Peripheral blood mononuclear cell (primary cell): ENCODE results near the gene EGR4.

- PRO-cap, 8 experiments, result no peak in any of the 8 experiments
Measured at GRCh38 chr2:72919793-72920088, 2.4 kb downstream of the EMX1 start.

GRCh38 chr2:73034664-73035101 is 36.8 kb downstream of the SFXN5 start:
- PRO-cap, 8 experiments, result peak in 5 of 8 experiments; most common plus-strand start chr2:73034880 (in 1); most common minus-strand start chr2:73034764 (in 5)

DNA sequence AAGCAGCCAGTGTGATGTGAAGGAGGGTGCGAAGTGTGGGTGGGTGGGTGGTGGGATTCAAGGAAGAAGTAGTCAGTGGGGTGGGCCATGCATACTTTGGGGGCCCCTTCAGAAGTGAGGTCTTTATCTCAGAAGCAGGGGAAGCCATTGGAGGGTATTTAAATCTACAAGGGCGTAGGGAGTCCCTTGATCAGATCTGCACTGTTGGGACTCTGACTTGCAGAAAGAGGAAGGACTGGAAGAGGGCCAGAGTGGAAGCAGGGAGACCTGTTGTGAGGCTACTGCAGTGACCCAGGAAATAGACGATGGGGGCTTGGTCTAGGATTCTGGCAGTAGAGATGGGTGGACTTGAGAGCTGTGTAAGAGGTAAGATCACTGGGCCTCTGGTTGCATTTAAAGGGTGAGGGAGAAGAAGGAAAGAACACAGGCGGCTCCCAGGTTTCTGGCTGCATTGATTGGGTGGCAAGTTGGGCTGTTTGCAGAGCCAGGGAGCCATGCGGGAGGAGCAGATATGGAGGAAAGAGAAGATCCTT is 2.5 kb downstream of the SFXN5 start:
- PRO-cap, 8 experiments, result no peak in any of the 8 experiments

GRCh38 chr2:73080544-73081210 is 9.2 kb upstream of the SFXN5 start:
- PRO-cap, 8 experiments, result no peak in any of the 8 experiments

GRCh38 chr2:73113816-73114146 is 1.0 kb upstream of the RAB11FIP5 start:
- PRO-cap, 8 experiments, result no peak in any of the 8 experiments

DNA sequence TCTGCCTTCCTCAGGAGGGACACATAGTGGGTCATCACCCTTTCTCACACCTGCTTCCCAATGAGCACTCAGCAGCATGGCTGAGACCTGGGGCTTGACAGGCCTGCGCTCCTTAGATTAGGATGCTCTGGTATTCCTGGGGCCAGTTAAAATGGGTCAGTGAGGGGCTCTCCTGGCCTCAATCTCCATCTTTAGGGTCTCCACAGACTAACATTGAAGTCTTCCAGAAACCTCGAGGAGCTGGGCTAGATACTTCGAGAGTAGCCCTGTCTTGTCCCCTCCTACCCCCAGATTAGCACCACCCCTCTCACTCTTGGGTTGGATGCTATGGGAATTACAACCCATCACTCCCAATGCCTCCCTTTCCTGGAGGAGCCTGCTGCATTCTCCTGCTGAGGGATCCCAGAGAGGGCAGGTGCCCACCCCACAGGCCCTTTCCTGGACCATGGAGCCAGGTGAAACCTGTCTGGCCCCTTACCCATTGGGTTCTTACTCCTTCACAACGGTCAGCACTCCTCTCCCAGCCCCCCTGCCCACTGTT is 6.3 kb downstream of the PRADC1 start:
- PRO-cap, 8 experiments, result no peak in any of the 8 experiments

GRCh38 chr2:73233330-73233901 is 377 bp upstream of the PRADC1 start:
- PRO-cap, 8 experiments, result peak in 7 of 8 experiments; most common plus-strand start chr2:73233503 (in 3)

DNA sequence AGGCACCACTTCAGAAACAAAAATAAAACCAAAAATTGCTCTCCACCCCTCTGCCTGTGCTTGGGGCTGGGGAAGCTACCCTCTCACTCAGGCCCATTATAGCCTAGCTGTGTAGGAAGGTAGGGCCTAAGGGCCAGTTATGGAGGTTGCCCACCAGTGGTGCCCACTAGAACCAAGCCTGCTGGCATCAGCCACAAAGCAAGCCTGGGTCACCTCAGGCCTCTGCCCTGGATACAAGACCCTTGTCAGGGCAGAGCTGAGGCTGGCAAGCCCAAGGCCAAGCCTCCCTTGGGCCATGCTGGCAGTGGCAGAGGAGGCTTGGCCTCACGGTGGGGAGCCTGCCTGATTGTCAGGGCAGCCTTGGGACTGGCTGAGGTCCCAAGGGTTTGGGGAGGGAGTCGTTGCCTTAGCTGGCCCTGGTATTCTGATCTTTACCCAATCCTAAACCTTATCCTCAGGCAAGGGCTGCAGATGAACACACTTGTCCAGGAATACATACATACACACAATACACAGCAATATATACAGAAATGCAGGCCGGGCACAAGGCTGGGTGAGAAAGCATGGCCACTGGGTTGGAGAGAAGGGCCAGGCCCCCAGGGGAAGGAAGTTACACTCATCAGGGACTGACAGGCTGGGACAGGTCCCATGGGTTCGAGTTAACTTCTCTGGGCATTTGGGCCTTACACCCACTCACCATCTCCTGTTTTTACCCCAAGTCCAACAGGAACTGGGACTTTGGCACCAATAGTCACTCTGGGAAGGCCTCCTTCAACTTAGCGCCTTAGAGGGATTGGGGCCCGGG is 21.0 kb downstream of the CCT7 start:
- PRO-cap, 8 experiments, result no peak in any of the 8 experiments

- PRO-cap, 8 experiments, result peak in 6 of 8 experiments; most common minus-strand start chr2:73285280 (in 3)
Measured at GRCh38 chr2:73284995-73285660, 850 bp upstream of the FBXO41 start.

- PRO-cap, 8 experiments, result peak in 3 of 8 experiments; most common plus-strand start chr2:73293813 (in 2); most common minus-strand start chr2:73293610 (in 2)
Measured at GRCh38 chr2:73293407-73293924, at the start of gene EGR4. EGR4 (minus strand) TSS chr2:73293548.

DNA sequence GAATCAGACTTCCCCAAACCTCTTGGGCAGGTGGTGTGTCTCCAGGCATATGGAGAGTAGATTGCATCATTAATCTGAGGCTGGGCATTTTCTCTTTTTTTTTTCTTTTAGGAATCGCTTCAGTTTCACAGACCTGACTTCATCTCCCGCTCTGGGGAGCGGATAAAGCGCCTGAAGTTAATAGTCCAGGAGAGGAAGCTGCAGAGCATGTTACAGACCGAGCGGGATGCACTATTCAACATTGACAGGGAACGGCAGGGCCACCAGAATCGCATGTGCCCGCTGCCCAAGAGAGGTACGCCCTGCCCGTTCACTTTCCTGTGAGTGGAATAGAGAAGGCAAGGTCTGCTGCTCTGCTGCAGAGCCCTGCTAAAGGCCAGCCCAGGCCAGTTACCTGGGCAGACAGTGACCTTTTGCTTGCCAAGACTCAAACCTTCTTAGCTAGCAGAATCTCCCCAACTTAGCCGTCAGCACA is 40.1 kb downstream of the NAT8 start:
- PRO-cap, 8 experiments, result no peak in any of the 8 experiments

DNA sequence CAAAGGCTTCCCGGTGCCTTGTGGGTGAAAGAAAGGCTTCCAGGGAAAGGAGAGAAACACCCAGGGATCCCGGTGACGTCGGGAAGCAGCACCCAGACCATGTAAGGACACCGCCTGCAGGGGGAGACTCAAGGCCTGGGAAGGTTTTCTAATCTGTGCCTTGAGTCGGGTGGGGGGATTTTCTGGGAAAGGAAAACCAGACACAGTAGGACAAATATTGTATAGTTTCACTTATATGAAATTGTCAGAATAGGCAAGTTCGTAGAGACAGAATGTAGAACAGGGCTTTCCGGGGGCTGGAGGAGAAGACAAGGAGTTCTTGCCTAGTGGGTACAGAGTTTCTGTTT is 42.7 kb upstream of the NAT8 start:
- PRO-cap, 8 experiments, result no peak in any of the 8 experiments

GRCh38 chr2:73699979-73700672 is 37.0 kb downstream of the TPRKB start:
- PRO-cap, 8 experiments, result no peak in any of the 8 experiments

DNA sequence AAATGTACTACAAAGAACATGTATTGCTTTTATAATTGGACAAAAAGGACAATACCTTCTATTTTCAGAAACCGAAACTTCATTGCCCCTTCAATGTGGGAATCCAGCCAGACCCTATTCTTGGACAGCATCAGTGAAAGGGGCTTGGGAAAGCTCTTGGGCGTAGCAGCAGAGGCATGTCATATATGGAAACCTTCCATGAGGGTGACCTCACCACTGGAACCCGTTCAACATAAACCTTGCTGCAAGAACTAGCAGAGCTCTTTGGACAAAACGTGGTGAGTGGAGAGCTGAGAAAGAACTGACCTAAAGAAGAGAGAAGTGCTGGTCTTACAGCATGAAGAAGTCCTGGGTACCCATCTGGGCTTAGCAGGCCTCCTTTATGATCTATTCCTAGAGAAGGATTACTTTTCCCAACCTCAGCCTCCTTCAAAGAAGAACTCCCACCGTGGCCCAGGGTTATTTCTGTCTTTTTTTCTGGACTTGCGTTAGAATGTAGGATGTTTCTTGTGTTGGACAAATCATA is 22.7 kb upstream of the ACTG2 start:
- PRO-cap, 8 experiments, result no peak in any of the 8 experiments

GRCh38 chr2:73897051-73897730 is 4.4 kb downstream of the ACTG2 start:
- PRO-cap, 8 experiments, result no peak in any of the 8 experiments

GRCh38 chr2:73980952-73981877 is 3.5 kb upstream of the TET3 start:
- PRO-cap, 8 experiments, result peak in 1 of 8 experiments; most common plus-strand start chr2:73981714 (in 1)

GRCh38 chr2:73993101-73994181 is 8.7 kb downstream of the TET3 start:
- PRO-cap, 8 experiments, result no peak in any of the 8 experiments

DNA sequence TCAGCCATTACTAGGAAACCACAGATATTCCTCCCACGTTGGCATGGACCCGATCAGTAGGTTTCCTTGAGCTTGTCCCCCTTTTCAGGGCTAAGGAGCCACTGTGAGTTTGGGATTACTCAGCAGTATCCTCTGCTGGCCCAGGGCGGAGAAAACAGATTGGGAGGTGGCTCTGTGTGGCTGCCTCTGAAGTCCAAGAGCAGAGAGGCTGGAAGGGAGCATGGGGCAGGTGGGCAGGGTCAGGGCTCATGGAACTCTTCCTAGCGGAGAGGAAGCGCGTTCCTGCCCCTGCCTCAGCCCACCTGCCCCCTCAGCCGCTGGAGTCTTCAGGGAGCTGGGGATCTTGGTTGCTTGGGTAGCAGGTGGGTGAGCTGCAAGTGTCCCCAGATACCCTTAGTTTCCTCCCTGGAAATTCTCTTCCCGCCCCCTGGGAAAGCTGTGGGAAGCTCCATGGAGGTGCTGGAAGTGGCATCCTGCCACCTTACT is 19.2 kb downstream of the TET3 start:
- PRO-cap, 8 experiments, result no peak in any of the 8 experiments

DNA sequence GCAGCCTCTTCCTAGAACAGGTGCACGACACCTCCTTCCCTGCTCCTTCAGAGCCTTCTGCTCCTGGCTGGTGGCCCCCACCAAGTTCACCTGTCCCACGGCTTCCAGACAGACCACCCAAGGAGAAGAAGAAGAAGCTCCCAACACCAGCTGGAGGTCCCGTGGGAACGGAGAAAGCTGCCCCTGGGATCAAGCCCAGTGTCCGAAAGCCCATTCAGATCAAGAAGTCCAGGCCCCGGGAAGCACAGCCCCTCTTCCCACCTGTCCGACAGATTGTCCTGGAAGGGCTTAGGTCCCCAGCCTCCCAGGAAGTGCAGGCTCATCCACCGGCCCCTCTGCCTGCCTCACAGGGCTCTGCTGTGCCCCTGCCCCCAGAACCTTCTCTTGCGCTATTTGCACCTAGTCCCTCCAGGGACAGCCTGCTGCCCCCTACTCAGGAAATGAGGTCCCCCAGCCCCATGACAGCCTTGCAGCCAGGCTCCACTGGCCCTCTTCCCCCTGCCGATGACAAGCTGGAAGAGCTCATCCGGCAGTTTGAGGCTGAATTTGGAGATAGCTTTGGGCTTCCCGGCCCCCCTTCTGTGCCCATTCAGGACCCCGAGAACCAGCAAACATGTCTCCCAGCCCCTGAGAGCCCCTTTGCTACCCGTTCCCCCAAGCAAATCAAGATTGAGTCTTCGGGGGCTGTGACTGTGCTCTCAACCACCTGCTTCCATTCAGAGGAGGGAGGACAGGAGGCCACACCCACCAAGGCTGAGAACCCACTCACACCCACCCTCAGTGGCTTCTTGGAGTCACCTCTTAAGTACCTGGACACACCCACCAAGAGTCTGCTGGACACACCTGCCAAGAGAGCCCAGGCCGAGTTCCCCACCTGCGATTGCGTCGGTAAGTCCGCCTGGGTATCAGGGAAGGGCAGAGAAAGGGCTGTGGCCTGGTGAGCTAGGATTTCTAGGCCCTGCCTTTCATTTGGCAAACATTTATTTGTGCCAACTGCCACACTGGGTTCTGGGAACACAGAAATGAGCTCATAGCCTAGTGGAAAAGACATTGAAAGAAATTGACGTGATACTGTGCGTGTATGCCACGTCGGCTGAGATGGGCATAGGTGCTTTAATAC is 63.2 kb downstream of the TET3 start:
- PRO-cap, 8 experiments, result no peak in any of the 8 experiments

GRCh38 chr2:74094060-74094767 is 53.5 kb downstream of the BOLA3 start:
- PRO-cap, 8 experiments, result no peak in any of the 8 experiments